Ascending aorta (tissue), 1 donor: ENCODE measurements around a stretch of chr1.

DNA sequence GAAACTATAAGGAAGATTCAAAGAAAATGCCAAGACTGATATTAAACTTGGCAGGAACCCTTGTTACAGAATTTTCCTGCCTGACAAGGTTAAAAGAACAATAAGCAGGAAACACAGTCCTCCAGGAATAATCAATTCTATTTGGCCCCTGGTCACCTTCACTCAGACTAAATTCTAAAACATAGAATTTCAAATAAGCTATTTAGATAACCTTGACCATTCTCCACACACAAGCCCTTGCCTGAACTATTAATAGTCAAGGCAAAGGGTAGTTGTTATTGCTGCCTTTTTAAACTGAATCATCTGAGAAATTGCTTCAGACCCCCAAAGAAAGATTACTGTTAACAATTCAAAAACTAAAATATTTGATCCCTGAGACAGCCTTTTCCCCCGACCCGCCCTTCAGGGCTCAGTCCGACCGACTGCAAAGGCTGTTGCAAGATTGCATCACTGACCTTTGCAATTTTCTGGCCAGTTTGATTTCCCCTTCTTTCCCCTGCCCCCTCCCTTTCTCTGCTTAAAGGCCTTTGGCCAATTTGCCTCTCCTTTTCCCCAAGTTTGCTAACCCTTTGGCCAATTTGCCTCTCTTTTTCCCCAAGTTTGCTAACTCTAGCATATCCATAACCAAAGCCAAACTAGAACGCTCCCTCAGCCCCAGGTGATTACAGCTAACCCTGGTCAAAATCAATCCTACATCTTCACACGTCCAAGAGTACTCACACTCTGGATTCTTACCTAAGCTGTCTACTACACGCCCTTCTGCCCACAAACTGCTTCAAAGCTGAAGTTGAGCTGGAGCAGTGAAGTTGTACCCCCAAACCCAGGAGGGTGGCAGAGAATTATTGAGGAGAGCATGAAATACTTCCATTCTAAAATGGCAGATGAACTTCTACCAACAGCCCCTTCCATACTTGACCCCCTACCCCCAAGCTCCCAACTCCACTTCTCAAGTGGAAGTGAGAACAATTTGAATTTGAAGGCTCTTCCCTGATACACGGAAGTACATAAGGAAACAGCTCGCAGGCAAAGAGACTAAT is 1.3 kb upstream of the G0S2 start:
- PRO-cap, result no peak

DNA sequence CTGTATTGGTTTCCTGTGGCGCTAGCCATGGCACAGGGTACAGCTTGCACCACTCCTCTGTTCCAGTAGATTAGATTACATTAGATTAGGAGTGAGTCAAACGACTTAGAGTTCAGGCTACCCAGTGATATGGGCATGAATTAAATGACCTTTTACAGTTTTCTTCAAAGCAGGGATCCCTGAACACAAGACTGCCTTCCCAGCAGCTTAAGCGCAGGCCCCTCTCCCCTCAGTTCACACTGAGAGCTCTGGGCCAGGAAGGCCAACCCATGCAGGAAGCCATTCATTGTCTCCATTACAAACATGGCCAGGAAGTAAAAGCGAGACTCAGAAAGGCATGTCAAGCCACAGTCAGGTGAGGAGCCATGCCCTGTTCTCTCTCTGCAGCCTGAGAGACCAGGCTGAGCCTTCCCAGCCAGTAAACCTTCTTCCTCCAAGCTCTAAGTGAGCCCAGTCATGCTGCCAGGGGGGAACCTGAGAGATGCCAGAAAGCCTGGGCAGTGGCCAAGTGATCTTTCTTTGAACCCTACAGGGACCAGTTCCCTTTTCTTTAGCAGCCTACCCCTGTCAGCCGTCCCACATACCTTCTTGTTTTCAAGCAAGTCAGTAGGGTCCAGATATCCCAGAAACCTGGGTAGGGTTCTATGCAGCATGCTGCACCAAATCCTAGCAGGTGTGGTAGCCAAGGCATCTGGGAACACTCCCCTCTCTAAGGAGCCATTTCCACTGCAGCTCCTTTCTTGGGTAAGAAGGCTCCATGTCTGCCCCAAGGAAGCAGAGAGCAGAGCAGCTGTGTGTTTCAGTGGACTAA is 813 bp downstream of the TRAF3IP3 start:
- PRO-cap, result no peak

DNA sequence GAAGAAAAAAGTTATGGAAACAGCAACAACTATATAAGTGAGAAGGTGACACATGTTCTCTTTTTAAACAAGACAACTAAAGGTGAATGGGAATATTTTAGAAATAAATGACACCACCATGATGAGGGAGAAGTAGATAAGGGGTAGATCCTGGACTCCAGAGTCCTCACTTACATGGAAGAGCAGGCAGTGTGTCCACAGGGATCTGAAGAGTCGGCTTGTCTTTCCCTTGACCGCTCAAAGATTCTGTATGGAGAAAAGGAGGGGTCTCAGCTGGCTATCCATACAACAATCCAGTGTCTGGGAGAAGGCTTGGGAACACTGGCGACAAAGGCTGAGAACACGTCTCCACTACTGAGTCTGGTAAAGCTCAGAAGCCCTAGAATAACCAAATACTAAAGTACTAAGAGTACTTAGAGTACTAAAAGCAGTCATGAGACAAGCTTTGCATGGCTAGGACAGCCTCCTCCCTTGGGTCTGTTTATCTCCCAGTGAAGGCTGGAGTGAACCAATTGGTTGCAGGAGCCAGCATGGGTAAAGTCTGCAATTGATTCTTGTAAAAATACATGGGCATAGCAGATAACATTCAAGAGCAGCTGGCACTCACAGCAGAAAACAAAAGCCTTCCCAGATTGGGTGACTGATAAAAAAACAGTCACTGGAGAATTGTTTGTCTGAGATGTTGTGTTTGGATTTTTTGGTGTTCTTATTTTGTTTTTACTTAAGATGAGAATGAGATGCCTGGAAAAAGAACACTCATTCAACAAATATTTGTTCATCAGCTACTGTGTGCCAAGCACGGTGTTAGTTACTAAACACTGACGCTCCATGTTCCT is 3.9 kb downstream of the IRF6 start:
- PRO-cap, result no peak

DNA sequence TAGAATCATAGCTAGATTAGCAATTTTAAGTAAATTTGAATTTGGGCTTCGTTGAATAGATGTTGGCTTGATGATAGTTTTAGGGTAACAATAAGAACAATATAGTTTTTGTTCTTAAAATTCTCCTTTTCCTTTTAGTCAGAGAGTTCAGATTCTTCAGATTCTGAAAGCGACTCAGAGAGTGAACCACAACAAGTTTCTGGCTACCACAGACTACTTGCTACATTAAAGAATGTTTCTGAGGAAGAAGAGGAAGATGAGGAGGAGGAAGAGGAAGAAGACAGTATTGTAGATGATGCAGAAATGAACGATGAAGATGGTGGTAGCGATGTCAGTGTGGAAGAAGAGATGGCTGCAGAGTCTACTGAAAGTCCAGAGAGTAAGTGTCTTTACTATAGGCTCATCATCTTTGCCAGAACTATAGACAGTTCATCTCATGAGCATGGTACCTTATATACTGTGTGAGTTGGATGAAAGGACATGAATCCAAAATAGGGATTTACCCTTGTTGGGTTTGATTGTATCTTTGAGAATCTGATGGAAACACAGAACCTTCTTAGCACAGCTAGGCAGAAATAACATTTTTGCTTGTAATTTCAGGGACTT is 3.0 kb downstream of the UTP25 start:
- PRO-cap, result no peak

DNA sequence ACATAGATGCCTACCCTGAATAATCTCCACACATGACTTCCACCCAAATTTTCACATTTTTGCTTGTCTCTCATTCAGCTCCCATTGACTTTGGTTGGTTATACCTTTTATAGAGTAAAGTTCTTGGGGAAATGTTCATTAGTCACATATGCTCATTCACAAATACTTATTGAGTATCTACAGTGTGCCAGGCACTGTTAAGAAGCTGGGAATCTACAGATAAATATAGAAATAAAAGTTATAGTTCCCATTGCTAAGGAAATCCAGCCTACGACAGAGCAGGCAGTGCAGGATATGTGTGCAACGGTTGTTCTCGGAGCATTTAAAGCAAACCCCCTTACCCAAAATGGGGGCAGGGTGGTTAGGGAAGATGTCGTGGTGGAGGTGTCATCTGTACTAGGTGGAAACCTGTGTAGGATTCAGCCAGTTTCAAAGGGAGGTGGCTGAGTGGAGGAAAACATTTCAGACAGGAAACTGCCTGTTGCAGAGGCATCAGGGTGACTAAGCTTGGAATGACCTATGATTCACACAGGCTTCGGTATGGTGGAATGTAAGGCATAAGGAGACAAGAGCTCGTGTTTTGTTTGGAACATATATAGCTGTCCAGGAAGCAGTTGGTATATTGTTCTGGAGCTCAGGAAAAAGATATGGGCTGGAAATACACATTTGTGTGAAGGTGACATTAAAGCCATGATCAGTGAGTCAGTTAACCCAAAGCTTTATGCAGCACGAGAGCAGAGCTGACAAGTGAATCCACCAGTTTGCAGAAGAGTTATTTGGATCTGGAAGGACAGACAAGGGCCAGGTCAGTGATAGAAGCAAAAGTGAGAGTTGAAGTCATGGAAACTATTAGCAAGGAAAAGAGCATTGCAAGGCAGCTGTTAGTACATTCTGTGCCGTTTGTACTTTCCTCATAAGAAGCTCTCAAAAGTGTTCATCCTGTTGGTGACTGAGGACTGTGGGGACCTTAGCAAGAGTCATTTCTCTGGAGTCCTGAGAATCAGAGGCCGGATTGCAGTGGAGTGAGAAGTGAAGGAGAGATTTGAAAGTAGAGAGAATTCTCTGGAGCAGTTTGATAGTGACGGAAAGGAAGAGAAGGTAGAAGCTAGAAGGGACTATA is 12.1 kb downstream of the UTP25 start:
- PRO-cap, result no peak

GRCh38 chr1:209888497-209888988 is 49.5 kb upstream of the SYT14 start:
- PRO-cap, result no peak

DNA sequence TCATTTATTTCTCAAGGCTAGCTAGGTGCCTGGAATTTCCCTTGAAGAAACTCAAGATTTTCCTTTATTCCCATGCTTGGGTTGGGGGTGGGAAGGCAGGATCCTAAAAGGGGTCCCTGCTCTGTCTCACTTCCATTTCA is 42.2 kb upstream of the SYT14 start:
- PRO-cap, result no peak

- PRO-cap, result no peak
Measured at GRCh38 chr1:210239823-210240173, 7.2 kb downstream of the SERTAD4 start.

DNA sequence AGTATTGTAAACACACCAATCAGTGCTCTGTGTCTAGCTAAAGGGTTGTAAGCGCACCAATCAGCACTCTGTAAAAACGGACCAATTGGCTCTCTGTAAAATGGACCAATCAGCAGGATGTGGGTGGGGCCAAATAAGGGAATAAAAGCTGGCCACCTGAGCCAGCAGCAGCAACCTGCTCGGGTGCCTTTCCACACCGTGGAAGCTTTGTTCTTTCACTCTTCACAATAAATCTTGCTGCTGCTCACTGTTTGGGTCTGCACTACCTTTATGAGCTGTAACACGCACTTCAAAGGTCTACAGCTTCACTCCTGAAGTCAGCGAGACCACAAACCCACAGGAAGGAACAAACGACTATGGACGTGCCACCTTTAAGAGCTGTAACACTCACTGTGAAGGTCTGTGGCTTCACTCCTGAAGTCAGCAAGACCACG is 30.2 kb upstream of the RCOR3 start:
- PRO-cap, result no peak

- PRO-cap, result unidirectional peak, minus-strand start at chr1:211260897
Measured at GRCh38 chr1:211260212-211261219, 1.4 kb downstream of the RCOR3 start.

DNA sequence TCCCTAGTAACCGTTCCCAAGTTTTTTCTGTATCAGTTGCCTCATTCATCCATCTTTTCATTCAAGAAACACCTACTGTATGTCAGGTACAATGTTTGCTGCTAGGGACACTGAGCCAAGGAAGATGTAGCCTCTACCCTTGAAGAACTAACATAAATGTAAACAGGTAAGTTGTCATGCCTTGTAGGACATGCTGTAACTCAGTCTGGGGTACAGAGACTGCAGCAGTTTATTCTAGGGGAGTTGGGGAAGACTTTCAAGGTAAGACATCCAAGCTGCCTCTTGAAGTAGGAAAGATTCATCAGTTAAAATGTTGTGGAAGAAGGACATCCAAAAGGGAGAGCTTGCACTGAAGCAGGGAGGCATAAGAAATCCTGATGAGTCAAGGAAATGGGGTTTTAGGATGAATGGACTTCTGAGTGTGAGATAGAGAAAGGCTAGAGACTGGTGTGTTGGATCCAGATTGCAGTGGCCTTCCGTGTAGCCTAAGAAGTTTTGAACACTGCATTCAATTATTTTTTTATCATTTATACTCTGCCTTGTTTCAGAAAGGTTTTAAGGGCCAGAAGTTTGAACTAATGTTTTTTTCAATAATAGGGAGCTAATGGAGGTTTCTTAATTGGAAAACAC is 39.8 kb downstream of the TRAF5 start:
- PRO-cap, result no peak

DNA sequence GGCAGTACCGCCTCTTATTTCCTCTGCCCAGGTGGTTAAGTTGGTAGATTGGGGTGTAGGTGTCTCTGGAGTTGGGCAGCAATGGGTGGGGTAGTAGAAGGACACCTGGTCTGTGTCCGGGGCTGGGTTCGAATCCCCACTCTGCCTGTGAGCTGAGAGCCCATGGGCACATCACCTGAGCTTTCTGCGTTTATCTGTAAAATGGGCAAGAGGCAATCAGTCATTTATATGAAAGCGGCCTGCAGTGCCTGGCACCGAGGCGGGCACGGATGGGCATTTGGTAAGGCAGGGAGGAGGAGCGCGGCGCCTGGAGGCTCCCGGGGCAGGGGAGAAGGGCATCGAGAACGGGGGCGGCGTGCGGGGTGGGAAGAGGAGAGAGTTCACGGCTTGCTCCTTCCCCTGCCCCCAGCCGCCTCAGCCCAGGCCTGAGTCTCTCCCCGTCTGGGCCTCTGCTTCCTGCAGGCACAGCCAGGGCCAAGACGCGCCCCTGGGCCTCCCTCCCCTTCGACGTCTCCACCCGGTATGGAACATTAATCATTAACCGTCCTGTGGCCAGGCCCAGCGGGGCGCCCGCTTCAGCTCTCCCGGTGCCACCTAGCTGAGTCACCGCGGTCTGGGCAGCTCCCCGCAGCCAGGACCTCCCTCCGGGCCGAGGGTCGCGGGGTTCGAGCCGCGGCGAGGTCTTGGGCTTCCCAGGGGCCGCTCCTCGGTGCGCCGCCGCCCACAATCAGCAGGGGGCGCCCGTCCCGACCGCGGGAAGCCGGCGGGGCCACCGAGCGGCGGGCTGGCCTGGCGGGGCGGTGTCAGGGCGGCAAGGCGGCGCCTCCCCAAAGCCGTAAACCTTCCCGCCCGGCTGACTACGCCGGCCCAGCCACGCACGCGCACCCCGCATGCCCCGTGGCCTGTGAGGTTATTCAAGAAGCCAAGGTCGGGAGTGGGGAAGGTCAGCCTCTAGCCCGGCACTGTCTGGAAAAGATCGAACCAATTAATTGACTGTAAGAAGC is 23.2 kb upstream of the RD3 start:
- PRO-cap, result no peak

DNA sequence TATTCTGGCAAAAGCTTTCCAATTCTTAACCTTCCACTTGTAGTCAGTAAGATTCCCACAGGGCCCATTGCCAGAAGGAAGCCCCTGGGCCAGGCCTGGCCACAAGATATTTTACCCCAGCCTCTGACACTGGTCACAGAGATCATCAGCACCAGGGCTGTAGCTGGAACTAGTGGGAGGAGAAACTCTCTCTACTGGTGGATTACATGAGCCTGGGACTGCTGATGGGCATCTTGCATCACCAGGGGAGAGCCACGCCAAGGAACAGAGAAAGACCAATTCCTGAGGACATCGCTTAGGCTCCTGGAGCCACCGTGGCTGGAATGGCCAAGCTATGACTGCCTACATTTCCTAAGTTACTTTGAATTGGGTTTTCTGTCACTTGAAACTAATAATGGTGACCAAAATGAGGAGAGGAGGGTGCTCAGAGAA is 26.7 kb upstream of the RD3 start:
- PRO-cap, result no peak

DNA sequence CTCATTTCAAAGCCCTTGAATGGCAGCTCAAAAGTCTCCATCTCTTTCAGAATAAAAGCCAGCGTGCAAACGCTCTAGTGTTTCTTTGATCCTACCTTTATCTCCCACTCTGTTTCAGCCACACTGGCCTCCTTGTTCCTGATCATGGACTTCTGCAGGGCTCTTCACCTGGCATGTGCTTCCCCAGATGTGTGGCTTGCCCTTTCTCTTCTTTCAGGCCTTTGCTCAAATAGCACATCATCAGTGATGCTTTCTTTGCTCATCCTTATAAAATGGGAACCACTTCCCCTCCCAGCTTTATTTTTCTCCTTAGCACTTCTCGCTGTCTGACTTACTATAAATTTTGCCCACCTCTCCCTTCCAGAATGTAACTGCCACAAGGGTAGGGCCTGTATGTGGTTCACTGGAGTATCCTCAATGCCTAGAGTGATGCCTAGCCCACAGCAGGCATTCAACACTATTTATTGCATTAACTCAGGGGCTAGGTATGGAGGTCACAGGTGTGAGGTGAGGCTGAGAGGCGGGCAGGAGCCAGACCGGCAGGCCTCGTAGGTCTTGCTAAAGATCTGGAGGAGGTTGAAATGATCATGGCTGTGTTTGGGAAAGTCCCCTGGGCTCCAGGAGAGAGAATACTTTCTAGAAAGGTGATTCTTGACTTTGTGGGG is 31.0 kb downstream of the SLC30A1 start:
- PRO-cap, result no peak

DNA sequence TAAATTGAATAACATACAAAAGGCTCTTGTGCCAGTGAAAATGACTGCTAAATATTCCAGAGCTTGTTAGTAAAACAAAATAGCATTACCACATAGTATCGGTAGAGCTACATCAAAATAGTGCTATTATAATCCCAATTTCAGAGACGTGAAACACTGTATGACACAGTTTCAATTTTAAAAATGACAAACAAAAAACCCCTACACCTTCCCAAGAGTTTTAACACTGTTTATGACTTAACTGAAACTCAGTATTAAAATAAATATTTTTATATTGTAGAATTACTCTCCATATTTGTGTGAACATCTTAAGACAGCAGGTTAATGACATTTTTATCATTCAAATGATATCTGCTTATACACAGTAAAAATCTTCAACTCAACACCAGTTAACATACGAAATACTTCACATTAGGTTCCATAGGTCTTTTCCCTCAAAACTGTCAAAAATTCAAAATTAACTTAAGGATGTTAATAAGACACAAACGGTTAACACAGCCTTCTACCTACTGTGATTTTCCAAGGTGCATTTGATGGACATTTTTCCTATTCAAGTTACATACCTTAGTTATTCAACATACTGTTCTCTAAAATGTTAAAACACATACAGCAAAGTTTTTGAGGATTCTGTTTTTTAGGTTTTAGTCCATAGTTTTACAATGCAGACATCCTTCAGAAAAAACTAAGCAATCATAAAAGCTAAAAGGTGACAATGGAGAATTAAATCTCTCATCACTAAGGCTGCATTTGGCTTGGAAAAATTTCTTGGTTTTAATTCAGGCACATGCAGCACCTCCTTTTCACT is 6.7 kb downstream of the SLC30A1 start:
- PRO-cap, result no peak

DNA sequence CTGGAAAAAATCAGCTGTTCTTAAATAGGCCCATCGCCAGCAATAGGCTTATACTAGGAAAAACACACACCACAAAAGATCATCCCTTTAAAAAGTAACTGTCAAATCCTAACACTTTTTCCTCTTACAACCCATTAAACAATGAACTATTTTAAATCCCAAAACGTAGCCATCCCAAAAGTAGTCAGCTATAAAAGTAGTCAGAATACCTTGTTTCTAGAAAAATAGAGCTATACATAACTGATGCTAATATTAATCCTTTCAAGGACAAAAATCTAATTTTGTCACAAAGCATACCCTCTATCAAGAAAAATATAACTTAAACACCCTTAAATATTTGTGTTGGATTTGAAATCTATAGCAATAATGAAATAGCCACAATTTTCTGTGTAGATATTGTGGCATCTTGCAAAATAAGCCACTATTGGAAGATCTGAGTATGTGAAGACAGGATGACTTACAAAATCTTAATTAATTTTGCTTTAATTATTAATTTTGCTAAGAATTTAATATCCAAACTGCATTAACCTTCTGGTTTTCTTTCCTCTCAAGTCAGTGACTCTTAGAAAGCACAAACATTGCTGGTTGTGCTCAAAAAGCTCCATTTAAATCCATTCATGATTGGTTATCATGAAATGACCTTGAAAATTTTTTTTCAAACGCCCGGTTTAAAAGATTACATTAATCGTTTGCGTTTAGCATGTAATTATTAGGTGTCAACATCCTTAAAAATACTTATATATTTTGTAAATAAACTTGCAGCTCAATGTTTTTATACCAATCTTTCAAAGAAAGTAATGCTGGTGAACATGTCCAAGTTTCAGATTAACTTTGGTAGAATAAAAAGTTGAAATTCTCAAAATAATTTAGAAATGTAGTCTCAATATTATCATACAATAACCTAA is 4.9 kb downstream of the SLC30A1 start:
- PRO-cap, result no peak

GRCh38 chr1:211577151-211577696 is 1.7 kb downstream of the SLC30A1 start:
- PRO-cap, result no peak

- PRO-cap, result no peak
Measured at GRCh38 chr1:211603033-211603973, 24.3 kb upstream of the SLC30A1 start.

- PRO-cap, result no peak
Measured at GRCh38 chr1:211918074-211918420, 87.5 kb upstream of the LPGAT1 start.

- PRO-cap, result no peak
Measured at GRCh38 chr1:211920528-211921000, 90.0 kb upstream of the LPGAT1 start.